Amniotic epithelial cell (primary cell): ENCODE data around the genes POTEG, OR11G2, CCNB1IP1, KLHL33, RNASE4, RNASE1 and SUPT16H.

DNA sequence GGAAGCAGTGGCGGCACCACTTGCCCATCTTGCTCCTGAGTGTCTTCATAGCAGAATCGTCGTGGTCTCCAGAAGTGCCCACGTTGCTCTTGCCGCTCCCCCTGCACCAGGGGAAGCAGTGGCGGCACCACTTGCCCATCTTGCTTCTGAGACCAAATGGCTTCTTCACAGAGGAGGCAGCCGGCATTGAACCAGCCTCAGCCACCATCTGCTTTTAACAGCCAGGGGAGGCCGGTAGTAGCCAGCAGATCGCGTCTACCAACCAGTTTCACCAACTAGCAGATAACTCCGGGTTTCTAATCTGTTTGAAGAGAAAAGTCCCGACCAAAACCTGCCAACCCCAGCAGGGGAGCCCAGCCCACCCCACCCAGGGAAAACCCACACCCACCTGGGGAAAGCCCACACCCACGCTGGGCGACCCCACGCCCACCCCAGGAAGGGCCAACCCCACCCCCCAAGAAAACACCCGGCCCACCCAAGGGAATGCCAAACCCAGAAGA is at the start of gene POTEG:
Gene POTEG (minus strand): TSS at position 260 of the 500 bp plus-strand sequence.
- RRBS, result no CpG with 5 or more reads among the region's 16 CpGs

DNA sequence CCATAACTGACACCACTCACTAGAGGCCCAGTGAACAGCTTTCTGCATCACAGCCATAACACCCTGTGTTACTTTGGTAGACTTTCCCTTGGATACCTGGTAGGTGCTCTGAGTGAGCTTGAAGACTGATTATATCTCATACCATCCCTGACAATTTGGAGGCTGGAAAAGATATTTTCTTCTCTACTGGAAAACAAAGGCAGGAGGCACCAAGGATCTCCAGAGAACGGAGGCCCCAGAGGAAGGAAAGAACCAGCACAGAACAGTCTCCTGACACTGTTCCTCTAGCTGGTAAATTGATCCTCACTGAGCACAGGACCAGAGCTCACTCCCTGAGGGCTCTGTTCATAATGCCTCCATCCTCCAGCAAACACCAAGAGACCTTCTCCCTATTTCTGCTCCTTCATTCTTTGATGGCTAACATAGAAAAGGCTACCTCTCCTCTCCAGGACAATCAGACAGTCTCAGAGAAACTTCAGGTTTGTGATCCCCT is at the start of gene OR11G2:
Gene OR11G2 (plus strand): TSS at position 336 of the 493 bp plus-strand sequence.
- RRBS, result no CpG with 5 or more reads among the region's 1 CpG

- RRBS, result no CpG with 5 or more reads among the region's 8 CpGs
Observed at GRCh38 chr14:20327025-20327930, 5.8 kb downstream of the CCNB1IP1 start.

DNA sequence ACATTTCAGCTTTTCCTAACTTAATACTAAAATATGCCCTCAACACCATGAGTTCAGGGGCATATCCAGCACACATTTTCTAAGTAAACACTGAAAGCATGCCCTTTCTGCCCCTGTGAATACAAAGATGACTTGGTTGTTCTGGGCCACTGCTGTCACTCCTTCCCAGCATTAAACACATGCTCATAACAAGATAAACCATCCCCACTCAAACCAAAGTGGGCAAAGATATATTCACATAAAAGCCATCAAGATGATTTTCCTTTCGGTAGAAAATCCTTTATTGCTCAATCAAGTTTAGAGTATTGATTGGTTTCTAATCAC is 2.0 kb downstream of the CCNB1IP1 start:
- RRBS, result no CpG with 5 or more reads among the region's 1 CpG

DNA sequence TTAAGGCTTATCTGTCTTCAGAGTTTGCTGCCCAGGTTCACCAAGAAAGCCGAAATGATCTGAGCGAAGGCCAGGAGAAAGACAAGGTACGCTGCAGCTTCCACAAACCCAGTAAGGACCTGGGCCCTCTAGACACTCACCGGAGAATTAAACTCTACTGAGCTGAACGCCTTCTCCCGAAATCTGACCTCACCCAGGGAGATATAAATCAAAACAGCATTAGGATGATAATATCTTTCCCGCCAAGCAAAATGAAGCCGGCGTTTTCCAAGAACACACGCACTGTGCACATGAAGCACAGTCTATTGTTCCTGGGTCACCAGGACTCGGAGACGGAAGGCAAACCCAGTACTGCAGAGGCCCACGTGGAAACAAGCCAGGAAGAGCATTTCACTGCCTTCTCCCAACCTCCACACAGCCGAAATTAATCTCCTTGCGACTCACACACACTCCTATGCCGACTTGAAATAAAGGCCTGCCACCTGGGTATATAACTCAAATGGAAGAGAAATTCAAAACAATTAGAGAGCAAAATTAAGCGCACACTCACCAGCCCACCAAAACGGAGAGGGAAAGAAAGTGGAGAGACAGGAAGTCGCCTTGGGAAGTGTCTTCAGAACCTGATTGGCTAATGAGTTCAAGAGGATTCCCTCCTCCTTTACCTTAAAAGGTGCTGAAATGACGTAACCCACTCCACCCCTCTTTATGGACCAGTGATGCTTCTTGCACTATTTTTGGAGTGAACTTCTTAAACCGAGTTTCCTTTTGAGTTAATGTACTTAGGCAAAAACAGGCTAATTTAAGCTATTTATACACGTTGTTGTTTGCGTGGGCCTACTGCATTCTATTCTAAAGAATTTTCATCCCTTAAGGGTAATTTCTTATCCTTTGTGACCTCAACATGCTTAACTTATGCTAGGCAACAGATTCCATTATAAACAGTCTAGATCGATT is at the start of gene CCNB1IP1:
Gene CCNB1IP1 (minus strand): TSS at position 576 of the 954 bp plus-strand sequence.
- RRBS, result no CpG with 5 or more reads among the region's 24 CpGs

- RRBS, result no CpG with 5 or more reads among the region's 4 CpGs
Observed at GRCh38 chr14:20416155-20416718, 2.9 kb upstream of the TEP1 start.

DNA sequence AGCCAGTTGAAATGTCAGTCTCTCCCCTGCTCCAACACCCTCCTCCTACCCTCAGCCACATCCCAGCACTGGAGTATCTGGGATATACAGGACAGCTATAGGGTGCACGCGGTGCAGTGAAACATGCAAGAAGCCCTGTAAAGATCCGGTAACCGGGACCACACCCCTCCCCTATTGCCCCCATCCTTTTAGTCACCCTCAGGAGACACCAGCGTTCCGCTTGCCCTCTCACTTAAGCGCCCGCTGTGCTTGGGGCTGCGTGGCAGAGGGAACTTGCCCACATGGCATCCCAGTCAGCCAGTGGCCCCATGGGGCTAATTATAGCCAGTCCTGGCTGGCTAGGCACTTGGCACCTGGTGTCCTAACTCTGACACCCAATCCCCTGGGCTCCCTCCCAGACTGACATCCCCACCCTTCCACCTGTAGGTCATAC is at the start of gene KLHL33:
Gene KLHL33 (minus strand): TSS at position 264 of the 433 bp plus-strand sequence.
- RRBS, result no CpG with 5 or more reads among the region's 9 CpGs

DNA sequence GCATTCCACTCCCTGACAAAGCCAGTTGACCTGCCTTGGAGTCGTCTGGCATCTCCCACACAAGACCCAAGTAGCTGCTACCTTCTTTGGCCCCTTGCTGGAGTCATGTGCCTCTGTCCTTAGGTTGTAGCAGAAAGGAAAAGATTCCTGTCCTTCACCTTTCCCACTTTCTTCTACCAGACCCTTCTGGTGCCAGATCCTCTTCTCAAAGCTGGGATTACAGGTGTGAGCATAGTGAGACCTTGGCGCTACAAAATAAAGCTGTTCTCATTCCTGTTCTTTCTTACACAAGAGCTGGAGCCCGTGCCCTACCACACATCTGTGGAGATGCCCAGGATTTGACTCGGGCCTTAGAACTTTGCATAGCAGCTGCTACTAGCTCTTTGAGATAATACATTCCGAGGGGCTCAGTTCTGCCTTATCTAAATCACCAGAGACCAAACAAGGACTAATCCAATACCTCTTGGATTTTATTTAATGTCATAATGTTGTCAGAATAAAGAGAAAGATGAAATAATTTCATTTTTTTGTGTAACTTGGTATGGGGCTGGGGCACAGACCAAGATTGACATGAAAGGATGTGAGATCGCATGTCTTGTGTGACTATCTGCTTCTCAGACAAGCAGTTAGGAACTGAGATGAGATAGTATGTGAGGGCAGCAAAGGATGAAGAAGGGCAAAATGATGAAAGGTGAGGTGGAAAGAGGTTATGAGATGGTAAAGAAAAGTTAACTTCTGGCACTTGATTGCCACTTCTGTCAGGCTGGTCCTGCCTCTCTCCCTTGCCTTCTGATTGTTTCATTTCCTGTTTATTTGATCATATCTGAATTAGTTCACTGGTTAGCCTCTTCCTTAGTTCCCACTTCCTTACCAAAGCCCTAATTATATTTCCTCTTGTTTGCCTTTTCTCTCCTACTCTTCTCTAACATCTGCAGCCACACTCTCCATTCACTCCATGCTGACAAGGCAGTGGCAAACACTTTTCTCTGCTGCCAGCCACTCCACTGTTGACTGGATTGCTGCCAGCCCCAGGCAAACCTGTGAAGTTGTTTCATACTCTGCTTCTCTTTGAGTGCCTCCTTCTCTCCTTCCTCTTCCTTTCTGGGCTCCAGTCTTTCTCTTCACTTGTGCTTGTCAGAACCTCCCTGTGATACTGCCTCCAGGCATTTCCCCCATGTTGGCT is 7.8 kb downstream of the PNP start:
- RRBS, result no CpG with 5 or more reads among the region's 6 CpGs

DNA sequence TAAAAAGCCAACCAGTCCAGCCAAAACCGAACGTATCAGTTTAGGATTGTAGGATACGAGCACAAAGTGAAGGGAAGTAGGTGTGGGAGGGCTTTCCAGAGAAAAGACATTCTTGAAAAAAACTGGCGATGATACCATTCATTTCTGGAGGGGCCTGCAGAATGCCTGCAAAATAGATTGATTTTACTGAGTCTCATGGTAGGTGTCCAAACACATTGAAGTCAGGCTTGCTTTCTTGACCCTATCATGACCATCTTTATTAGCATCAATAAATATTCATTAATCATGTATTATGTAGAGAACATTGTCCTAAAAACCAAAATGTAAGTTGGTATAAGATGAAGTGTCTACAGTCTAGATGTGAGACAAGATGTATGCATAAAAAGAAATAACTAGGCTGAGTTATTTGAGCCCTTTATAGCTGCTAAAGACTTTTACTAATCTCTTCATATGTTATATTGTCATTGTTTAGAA is 10.1 kb downstream of the PNP start:
- RRBS, result no CpG with 5 or more reads among the region's 4 CpGs

- RRBS, result no CpG with 5 or more reads among the region's 21 CpGs
Observed at GRCh38 chr14:20624614-20625105, 16.8 kb downstream of the OR6S1 start.

DNA sequence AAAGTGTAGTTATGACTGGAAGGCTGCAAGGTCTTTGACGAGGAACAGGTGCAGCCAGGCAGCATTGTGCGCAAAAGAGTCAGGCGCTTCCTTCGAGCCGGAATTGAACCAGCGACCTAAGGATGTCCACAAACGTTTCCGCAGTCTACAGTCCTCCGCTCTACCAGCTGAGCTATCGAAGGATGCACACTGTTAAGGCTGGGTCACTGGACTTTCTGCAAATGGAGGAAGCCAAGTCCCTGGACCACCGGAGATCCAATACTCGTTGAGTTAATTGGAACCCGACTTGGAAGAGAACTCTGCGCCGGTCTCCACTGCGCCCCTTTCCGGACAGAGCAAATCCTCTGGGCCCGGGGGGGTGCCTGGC is 18.4 kb upstream of the OR6S1 start:
- RRBS, result 41% methylated on average over 5 of the region's 18 CpGs

DNA sequence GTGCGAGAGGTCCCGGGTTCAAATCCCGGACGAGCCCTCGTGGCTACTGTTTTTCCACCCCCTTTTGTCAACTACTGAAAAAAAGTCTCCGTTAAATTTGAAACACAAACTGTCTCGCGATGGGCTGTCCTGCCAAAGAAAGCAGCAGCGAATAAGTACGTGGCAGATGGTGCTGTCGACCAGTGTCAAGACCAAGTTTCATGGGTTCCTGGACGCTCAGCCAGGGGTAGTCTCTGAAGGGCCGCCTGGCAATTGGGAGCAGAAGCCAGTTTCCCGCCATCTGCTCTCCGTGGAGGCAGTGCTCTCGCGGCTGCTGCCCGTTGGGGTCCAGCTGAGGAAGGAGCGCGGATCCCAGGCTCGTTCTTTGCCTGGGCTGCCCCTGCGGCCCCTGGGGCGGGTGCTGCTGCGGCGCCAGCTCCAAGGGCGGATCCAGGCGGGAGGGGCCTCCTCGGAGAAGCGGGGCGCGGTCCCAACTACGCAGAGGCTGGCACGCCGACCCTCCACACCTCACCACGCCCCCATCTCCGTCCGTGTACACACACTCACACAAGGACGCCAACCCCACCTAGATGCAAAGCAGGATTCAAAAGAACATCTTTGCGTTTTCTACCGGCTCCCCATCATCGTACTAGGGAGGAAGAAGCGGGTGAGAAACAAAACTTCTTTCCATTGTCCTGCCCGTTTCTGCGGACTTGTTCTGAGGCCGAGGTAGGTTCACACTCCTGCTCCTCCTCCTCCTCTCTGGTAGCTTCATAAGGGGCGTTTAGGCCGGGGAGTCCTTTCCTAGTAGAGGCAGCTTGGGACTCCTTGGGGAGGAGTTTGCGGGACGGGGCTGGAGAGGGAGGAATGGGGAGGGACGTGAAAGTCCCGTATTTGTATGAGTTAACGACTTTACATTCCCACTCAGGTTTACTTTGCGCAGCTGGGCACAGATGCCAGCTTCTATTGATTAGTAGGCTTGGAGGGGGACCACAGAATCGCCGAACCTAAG is at the start of gene RNASE4:
Gene RNASE4 (plus strand): TSS at position 510 of the 991 bp plus-strand sequence.
- RRBS, result no CpG with 5 or more reads among the region's 55 CpGs

DNA sequence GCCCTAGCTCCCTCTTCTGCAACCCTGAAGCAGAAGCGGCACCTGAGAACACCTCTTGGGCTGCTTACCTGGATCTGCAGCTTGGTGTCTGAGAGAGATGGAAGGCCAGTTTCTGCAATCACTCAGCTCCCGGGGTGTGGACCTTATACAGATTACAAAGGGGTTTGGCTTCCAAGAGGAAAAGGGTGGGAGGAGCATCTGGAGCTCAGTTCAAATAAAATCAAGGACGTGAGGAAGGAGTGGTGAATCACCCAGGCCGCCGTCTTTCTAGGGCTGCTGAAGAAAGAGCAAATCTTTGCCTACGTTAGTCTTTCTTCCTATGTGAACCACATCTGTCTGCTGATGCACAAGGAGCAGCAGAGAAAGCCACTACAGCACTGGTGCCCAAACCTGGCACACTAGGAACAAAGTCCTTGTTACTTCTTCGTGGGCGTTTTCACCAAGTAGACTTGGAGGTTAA is at the start of gene RNASE1:
Gene RNASE1 (minus strand): TSS at position 116 of the 460 bp plus-strand sequence.
- RRBS, result no CpG with 5 or more reads among the region's 8 CpGs

GRCh38 chr14:20827918-20828186 is 25.2 kb upstream of the RNASE1 start:
- RRBS, result no CpG with 5 or more reads among the region's 7 CpGs

DNA sequence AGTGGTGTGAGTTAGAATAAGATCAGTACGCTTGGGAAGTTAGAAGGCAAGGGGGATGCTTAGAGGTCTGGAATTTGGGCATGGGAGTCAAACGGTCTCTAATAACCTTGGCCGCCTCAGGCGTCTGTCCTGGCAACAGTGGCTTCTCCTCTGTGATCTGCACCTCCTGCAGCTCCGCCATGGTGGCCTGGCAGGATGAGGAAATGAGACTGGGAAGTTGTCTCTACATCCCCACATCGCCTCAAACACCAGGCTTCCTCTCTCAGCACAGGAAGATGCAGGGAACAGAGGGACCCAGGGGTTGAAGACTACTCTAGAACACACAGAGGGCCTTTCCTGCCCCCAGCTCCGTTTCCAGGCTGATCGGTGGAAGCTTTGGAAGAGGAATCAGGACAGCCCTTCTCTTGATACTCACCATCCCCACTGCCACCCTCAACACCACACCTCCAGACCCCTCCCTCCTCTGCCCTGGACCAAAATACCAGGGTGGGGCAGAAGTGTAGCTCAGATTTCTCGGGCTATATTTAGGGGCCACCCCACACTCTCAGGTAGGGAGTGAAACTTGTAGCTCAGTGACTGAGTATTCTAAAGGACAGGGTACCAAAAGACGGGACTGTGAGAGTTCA is 1.6 kb downstream of the NDRG2 start:
- RRBS, result no CpG with 5 or more reads among the region's 10 CpGs

DNA sequence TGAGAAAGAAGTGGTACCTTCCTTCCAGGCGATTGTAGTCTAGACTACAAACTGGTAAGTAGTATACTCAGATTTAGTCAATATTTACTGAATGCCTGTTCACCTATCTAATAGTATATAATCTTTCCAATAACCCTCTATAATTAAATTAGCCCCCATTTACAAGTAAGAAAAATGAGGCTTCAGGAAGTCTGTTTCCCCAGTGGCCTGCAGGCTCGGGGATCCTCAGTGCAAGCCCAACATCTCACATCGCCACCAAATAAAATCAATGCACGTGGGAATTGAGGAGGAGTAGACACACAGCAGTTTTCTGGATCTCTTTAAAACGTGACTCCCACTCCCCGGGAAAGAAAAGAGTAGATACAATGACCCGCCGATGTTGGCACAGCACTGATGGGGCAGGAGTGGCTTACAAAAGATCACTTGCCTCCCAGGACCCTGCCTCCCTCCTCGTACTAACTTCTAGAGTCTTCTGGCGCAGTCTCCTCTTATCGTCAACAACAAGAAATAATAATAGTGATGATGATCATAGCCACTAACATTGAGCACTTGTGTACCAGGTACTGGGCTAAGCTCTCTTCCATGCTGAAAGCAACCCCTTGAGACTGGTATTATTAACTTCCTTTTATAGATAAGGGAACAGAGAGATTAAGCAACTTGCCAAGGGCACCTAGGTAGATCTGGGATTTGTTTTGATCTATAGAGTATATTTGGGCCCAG is 850 bp upstream of the ZNF219 start:
- RRBS, result no CpG with 5 or more reads among the region's 11 CpGs

DNA sequence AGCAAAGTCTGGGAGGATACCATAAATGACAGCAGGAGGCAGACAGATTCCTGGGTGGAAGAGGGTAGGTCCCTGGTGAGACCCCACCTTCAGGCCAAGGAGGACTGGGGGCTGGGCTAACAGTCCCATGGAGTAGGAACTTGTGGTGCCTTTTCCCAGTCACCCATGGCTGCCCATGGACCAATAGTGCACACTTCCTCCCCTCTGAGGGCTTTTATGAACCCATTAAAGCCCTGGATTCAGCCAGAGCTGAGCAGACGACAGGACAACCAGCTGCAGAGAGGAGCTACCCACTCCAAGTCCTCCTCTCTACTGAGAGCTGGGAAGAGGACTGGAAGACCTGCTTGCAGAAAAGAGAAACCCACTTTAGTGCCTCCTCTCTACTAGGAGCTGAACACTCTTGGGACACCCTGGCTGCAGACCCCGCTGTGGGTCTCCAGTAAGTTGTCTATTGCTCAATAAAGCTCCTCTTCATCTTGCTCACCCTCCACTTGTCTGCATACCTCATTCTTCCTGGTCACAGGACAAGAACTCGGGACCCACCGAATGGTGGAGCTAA is 36.7 kb upstream of the OR5AU1 start:
- RRBS, result no CpG with 5 or more reads among the region's 4 CpGs

DNA sequence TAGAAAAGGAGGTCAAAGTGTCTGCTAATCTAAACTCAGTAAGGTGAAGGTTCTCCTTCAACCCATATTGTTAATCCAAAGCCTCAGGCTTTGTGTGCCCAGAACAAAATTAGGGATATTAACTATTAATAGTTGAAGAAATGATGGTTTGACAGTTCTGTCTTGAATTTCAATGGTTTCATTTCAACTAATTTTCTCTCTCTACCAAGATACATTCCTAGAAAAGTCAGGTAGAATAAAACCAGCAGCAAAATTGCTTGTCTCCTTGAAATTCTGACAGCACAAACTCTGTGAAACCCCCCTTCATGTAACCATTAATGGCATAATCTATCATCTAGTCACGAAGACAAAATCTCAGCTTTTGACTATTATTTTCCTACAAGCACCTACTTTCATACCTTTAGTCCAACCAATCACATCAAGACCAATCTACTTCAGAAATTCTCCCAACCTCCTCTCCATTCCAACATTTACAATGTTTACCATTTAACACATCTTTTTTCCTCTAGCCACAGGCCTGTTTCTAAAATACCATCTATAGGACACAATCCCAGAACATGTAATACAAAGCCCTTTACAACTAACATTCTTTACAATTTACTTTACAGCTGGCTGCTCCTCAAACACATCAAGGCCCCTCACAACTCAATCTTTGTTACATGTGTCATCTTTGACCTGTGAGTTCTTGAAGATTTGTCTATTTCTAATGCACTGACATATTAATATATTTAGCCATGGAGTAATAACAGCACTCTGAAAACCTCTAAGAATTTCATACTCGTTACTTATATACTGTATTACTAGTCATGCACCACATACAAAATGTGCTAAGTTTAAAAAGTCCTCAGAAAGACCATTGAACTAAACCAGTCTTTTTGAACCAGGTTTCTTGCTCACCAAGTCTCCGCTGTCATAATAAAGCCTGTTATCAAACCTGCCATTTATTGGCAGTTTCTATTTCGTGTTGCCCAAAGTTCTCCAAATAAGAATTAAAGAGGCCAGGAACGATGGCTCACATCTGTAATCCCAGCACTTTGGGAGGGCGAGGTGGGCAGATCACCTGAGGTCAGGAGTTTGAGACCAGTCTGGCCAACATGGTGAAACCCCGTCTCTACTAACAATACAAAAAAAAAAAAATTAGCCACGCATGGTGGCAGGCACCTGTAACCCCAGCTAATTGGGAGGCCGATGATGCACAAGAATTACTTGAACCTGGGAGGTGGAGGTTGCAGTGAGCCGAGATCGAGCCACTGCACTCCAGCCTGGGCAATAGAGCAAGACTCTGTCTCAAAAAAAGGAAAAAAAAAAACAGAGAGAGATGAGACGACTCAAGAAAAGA is 44.6 kb downstream of the HNRNPC start:
- RRBS, result no CpG with 5 or more reads among the region's 12 CpGs

- RRBS, result no CpG with 5 or more reads among the region's 3 CpGs
Observed at GRCh38 chr14:21364688-21365259, 19.0 kb downstream of the SUPT16H start.

- RRBS, result 3% methylated on average over 11 of the region's 60 CpGs
Observed at GRCh38 chr14:21383010-21384139, at the start of gene SUPT16H. TSS of gene SUPT16H (minus strand) at chr14:21384019.